Caco-2 (cell line): ENCODE measurements around the genes EPPIN, SNX21, ZSWIM3 and SLC2A10.

DNA sequence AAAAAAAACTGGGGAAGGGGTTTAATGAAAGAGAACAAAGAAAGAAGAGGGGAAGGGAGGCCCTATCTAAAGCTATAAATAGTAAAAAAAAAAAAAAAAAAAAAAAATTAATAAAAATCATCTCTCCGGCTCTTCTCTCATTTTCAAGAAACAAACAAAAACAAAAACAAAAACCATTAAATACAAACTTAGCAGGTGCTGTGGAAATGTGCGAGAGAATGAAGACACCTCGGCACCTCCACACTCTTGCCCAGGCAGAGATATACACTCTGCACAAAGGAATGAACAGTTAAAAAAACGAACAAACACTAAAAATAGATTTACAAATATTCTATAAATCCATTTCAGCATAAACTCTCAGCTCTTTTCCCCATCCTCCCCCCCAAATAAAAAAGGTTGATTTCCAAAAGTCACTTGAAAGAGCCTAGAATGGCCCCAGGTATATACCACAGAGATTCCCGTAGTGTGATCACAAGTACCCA is 18.2 kb upstream of the MATN4 start:
- PRO-cap, result no peak
- RRBS, result no CpG with 5 or more reads among the region's 5 CpGs

DNA sequence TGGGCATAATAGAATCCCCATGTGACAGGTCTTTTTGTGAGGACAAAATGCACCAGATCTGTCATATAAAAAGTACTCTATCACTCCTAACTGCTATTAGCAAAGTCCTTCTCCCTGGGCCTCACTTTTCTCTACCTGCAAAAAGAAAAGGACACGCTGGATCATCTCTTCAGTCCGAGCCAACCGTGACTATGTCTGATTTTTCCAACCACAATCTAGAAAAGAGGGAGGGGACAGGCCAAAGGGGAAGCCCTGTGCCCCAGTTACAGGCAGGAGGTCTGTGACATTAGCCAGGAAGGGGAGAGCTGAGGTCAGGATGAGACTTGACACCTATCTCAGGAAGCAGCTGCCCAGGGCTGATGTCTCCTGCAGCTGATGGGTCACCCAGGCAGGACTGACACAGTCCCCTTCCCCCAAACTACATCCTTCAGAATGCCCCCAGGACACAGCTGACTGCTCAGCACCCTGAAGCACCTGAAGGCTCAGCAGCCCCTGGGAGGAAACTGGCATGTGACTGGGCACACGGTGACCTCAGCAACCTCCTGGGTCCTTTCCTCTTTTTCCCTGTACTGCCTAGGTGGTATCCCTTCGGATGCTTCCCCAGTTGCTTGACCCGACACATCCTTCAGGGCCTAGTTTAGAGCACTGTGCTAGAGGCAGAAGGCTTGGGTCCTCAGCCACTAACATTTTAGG is 2.0 kb downstream of the SDC4 start:
- PRO-cap, result no peak
- RRBS, result no CpG with 5 or more reads among the region's 6 CpGs

DNA sequence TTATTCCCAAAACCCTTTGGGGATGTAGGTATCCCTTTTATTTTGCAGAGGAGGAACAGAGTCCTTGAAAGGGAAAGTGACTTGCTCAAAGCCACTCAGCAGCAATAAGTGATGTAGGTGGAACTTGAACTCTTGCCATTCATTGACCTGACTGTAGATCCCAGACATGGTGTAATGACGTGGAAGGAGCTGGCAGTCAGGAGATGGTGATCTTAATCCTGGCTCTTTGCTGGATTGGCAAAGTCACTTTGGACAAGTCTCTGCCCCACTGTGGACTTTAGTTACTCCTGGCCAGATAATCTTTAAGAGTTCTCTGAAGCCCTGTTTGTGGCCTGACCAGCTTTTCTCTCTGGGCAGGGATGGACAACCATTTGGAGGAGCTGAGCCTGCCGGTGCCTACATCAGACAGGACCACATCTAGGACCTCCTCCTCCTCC is 1.5 kb downstream of the DBNDD2 start:
- PRO-cap, result no peak
- RRBS, result no CpG with 5 or more reads among the region's 2 CpGs

GRCh38 chr20:45426504-45426997 is 10.6 kb downstream of the PIGT start:
- PRO-cap, result no peak
- RRBS, result no CpG with 5 or more reads among the region's 3 CpGs

DNA sequence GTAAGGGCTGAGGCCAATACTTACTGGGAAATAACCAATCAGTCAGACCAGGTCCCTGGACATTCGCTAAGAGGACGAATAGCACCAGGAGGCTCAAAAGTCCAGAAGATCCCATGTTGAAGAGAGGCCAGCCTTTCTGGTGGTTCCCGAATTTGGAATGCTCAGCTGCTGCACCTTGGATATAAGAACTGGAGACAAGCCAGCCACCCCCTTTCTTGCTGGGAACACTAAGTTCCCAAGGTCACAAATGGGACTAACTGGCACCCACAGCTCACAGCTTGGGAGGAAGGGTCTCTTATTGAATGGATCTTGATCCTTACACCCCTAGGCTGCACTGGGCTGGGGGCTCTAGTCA is at the start of gene EPPIN:
EPPIN (minus strand) TSS at position 159 of the 355 bp plus-strand sequence.
- PRO-cap, result no peak
- RRBS, result no CpG with 5 or more reads among the region's 3 CpGs

- PRO-cap, result no peak
- RRBS, result no CpG with 5 or more reads among the region's 2 CpGs
These were observed 1.4 kb upstream of the TNNC2 start for GRCh38 chr20:45828551-45828937.

GRCh38 chr20:45833145-45833948 is at the start of gene SNX21:
TSS of gene SNX21 (plus strand) at chr20:45833799.
- PRO-cap, result bidirectional peak, plus-strand start at chr20:45833799, minus-strand start at chr20:45833711
- RRBS, result 3% methylated on average over 19 of the region's 41 CpGs

- PRO-cap, result bidirectional peak, plus-strand start at chr20:45857614, minus-strand start at chr20:45857371; unidirectional peak, plus-strand start at chr20:45857804; bidirectional peak, plus-strand start at chr20:45858074, minus-strand start at chr20:45857975
- RRBS, result no CpG with 5 or more reads among the region's 39 CpGs
These were observed at the start of gene ZSWIM3 for GRCh38 chr20:45857241-45858233. TSS of gene ZSWIM3 (plus strand) at chr20:45857614.

- PRO-cap, result no peak
- RRBS, result 95% methylated on average over 5 of the region's 23 CpGs
These were observed 11.0 kb downstream of the PCIF1 start for GRCh38 chr20:45945274-45946055.

DNA sequence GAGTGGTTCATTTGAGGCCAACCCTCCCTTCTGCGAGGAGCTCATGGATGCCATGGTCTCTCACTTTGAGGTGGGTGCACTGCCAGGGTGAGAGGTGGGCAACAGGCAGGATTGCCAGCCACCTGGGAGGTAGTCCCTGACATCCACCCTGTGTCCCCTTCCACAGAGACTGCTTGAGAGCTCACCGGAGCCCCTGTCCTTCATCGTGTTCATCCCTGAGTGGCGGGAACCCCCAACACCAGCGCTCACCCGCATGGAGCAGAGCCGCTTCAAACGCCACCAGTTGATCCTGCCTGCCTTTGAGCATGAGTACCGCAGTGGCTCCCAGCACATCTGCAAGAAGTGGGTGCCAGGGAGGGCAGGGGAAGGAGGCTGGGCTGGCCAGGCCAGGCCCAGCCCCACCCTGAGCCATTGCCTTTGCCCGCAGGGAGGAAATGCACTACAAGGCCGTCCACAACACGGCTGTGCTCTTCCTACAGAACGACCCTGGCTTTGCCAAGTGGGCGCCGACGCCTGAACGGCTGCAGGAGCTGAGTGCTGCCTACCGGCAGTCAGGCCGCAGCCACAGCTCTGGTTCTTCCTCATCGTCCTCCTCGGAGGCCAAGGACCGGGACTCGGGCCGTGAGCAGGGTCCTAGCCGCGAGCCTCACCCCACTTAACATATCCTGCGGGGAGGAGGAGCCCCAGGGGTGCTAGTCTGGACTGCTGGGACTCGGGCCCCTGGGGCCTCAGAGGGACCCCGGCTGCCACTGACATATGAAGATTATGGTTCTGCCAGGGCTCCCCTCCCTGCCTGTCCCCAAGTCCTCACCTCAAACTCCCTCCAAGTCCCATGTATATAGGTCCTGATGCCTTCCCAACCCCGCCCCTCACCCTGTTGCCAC is 12.9 kb downstream of the PCIF1 start:
- PRO-cap, result no peak
- RRBS, result 98% methylated on average over 5 of the region's 30 CpGs

DNA sequence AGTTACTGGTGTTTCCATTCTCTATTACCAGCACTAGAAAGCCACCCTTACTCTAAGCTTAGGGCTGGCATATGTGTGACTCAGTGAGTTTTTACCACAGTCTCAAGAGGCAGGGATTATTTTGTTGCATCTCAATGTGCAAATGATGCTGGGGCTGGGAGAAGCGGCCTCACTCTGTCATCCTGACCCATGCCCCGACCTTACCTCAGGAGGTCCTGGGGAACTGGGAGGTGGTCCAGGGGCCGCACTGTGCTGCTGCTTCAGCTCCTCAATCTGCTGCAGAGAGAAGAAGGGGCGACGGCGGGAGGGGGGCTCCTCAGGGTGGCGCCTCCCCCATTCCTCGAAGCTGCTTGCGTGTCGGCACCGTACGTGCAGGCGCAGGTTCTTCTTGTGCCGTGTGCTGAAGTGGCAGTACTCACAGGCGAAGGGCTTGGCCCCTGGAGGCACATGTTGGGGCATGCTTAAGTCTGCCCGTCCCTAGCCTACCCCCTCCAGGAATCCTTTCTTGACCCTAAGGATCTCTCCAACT is 12.9 kb downstream of the ZNF335 start:
- PRO-cap, result no peak
- RRBS, result no CpG with 5 or more reads among the region's 16 CpGs

DNA sequence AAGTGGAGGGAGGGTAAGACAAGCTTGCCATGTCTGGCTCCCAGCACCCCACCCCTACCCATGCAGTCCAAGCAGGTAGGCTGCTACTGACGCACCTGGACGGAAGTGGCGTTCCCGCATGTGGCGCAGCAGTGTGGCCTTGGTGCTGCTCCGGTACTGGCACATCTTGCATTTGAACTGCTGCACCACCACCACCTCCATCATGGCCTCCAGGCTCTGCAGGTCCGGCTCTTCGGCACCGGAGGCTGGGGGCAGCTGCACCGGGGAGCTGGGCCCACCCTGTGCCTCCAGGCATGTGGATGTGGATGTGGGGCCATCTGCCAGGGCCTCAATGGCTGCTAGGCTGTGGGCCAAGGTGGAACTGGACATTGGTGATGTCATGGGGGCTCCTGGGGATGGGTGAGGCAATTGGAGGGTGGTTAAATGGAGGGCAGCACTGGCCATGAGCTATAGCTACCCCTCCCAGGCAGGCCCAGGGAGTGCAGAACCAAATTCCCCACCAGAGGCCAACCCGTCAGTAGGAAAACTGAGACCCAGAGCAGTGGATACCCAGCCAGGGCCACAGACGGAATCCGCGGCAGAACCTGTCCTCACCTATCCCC is 4.3 kb downstream of the ZNF335 start:
- PRO-cap, result no peak
- RRBS, result 96% methylated on average over 2 of the region's 14 CpGs

- PRO-cap, result bidirectional peak, plus-strand start at chr20:45971303, minus-strand start at chr20:45971264; bidirectional peak, plus-strand start at chr20:45971458, minus-strand start at chr20:45971412
- RRBS, result 9% methylated on average over 14 of the region's 43 CpGs
These were observed 818 bp downstream of the ZNF335 start for GRCh38 chr20:45971092-45971678.

GRCh38 chr20:45998255-45998680 is 10.4 kb upstream of the MMP9 start:
- PRO-cap, result no peak
- RRBS, result no CpG with 5 or more reads among the region's 3 CpGs

DNA sequence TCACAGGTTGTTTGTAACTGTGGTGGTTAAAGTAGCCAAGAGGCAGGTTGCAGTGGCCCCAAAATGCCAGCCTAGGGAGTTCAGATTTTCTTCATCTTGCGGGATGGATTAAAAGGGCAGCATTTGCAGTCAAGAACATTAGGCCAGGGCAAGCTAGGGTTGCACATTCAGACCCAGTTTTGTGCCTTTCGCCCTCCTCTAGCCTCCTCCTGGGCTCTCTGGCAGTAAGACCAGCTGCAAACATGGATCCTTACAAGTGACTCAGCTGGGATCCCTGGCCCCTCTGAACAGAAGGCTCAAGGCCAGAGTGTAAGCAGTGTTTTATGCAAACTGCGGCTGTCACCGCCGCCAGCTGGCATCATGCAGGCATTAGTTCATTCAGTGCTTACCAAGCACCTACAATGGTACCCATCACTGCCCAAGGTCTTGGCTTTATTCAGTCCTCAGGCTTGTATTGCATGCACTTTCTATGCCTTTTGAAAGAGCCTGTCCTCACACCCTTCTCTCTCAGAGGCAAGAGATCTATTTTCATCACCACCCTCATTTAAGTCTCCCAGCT is 886 bp upstream of the SLC35C2 start:
- PRO-cap, result no peak
- RRBS, result no CpG with 5 or more reads among the region's 5 CpGs

DNA sequence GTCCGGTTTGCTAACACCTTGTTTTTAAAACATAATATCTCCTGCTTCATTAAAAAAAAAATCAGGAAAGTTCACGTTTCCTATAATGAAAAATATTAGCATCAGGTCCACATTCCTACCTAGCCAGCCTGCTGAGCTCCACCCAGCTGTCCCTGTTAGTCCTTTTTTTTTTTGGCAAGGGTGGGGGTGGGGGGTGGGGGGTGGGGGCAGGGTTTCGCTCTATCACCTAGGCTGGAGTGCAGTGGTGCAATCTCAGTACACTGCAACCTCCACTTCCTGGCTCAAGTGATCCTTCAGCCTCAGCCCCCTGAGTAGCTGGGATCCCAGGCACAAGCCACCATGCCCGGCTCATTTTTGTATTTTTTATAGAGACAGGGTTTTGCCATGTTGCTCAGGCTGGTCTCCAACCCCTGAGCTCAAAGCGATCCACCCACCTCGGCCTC is 7.5 kb upstream of the SLC2A10 start:
- PRO-cap, result no peak
- RRBS, result no CpG with 5 or more reads among the region's 6 CpGs

DNA sequence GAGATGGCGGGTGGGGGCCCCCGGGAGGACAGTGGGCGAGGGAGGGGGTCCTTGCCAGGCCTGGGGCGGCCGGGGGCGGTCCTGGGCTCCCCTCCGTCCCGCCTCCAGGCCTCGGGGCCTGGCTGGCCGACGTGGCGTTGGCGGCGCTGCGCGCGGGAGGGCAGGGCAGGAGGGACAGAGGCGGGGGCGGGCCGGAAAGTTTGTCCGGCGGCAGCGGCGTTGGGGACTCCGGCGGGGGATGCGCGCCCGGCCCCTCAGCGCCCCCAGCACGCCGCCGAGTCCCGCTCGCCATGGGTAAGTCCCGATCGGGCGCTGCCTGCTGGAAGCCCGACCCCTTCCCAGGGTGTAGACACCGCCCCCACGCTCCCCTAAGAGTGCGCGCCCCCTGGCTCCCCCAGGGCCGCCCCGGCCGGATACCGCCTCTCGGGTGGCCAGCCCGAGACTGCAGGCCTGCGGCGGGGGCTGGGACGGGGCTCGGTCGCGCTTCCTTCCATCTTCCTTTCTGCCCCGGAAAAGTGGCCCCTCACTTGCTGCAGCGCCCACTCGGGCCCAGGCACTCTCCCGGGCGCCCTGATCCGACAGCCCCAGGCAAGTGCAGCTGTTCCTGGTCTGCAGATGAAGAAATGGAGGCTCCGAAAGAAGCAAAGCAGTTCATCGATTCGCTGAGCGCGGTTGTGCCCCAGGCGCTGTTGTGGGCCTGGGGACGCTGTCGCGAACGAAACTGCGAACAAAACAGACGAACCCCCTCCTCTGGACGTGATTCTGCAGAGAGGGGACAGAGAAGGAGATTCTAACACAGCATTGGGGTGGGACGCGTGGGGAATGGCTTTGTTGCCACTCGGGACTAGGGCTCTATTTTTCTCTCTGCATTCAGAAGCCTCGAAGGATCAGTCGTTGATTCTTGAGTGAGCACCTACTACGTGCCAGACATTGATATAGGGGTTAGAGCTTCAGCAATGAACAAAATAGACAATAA is at the start of gene SLC2A10:
SLC2A10 (plus strand) TSS at position 203 of the 976 bp plus-strand sequence.
- PRO-cap, result bidirectional peak, plus-strand start at position 189 of the sequence, minus-strand start at position 124 of the sequence; bidirectional peak, plus-strand start at position 447 of the sequence, minus-strand start at position 345 of the sequence; bidirectional peak, plus-strand start at position 614 of the sequence, minus-strand start at position 596 of the sequence
- RRBS, result 8% methylated on average over 18 of the region's 80 CpGs

- PRO-cap, result no peak
- RRBS, result no CpG with 5 or more reads among the region's 20 CpGs
These were observed 71.0 kb downstream of the EYA2 start for GRCh38 chr20:46965449-46966201.

DNA sequence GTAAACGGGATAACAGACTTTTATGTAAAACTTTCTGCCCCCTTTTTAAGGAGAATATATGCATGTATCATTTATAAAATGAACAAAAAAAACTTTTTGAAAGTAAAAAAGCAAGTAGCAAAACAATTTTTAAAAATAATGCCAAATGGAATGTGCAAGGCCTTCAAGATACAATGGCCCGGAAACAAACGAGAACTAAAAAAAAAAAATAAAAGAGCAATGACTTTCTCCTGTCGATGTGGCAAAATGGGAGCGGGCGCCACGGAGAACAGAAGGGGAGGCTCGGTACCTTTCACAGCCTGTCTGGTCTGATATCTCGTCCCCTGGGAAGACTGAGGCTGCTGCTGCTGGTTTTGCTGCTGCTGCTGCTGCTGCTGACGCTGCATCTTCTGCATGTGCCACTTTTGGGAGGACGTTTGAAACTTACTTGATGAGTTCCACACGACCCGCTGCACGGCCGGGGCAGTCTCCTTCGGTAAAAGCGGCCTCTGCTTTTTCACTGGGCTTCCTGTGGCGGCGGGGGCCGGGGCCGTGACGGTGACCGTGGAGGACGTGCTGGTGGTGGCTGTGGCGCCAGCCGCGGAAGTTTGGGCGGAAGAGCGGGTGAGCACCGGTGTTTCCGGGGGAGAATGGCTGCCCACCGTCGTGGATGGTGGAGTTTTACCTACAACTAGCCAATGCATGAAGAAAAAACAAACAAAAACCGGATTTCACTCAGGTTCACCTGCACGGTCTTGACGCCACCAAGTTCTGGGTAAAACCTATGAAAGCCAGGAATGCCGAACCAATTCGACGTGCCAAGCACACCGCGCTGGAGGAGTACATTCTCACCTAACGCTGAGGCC is 117.8 kb downstream of the ZMYND8 start:
- PRO-cap, result no peak
- RRBS, result 98% methylated on average over 19 of the region's 42 CpGs

DNA sequence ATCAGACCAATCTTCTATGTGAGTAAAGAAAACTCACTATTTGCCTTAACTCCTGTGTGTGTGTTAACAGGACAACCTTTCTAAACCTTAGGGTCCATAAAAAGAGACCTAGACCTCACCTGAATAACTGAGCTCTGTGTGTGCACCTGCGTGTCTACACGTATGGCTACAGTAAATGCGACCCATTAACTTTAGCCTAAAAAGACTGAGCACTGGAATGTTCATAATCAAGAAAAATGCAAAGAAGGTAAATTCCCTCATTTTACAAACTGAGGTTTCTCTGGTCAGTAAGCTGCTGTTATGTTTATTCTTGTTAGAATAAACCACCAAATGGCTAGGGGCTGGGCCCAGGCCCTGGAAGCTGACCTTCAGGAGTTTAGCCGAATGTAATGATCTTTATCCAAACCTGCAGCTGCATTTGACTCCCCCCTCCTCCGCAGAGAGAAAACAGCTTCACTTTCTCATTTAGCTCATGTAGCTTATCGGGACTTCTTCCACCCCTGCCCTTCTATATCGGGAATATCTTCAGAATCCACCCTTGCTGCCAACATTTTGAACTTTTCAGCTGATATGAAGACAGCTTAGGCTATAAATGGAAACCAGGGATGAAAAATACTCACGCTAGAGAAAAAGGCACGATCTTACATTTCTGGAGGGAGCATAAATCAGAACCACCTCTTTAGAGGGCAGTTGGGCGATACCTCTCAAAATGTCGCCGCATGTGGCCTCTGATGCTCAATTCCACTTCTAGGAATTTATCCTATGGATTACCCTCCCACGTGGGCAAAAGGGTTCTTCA is 102.7 kb downstream of the ZMYND8 start:
- PRO-cap, result no peak
- RRBS, result no CpG with 5 or more reads among the region's 13 CpGs